GM19240 (cell line): ENCODE measurements around a stretch of chr4.

DNA sequence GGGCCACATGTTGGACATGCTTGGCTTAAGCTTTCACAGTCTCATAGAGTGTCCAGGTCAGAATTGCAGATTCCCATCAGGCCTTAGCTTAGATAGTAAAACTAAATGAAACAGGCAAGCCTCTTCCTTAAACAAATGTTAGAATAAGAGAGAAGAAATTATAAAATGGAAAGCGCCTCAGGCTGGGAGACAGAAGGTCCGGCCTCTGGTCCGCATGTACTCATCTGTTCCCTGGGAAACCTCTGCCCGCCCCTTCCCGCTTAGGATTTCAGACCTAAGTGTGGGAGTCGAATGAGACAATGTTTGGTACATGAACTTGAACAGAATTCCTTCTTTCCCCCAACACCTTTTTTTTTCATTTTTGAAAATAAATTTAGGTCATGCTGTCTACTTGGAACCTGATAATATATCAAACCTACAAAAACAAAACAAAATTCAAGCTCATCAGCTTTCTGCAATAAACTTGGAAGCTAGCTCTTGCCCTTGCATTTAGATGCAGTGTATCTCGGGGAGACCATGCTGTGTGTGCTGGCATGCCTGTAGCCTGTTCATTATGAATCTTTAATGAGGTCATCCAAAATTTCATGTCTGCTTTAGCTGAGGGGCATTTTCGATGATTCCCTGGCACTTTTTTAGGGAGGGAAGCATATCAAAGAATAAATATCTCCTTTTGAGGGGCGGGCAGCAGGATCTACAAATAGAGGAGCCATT is 68.5 kb downstream of the PTTG2 start:
- RRBS: no CpG with 5 or more reads among the region's 9 CpGs

- RRBS: no CpG with 5 or more reads among the region's 22 CpGs
Observed at GRCh38 chr4:38054577-38055216, 94.5 kb downstream of the PTTG2 start.

- RRBS: no CpG with 5 or more reads among the region's 7 CpGs
Observed at GRCh38 chr4:38155334-38155582, 195.1 kb downstream of the PTTG2 start.

DNA sequence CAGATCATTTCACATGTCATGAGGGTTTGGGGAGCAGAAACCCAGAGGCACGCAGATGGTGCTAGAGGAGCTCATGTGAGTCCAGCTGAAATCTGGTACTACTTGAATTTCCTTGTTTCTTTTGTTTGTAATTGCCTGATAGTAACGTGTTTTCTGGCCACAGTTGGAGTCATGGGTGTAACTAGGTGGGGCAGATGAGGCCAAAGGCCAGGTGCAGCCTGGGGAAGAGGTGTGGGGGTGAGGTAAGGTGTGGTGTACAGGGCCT is 271.4 kb downstream of the PTTG2 start:
- RRBS: no CpG with 5 or more reads among the region's 2 CpGs

DNA sequence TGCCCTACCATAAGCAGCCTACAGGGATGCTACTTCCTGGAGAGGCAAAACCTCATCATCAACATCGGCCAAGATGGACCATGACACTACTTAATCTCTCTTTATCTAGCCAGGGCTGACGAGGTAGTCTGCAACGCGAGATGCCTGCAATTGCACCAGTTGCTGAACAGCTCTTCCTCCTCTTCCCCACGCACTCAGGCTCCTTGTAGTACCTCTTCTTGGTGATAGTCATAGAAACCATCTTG is 271.6 kb downstream of the PTTG2 start:
- RRBS: no CpG with 5 or more reads among the region's 5 CpGs

- RRBS: no CpG with 5 or more reads among the region's 4 CpGs
Observed at GRCh38 chr4:38522936-38523431, 141.0 kb upstream of the KLF3 start.

DNA sequence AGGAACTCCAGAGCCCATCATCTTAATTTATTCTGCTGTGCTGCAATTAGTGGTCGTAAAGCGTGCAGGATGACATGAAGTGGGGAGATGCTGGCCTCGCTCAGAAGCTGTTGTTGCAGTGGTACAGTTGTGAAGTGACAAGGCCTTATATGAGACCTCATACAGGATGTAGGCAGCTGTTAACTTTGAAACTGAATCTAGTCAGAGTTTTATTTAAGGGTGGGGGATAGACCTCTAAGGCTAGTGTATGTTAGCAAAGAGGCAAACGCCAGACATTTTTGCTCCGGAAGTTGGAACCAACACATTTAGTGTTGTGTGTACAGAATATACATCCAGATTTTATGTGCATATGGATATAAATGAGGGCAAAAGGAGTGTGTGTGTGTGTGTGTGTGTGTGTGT is 13.5 kb downstream of the KLF3 start:
- RRBS: no CpG with 5 or more reads among the region's 5 CpGs

- RRBS: no CpG with 5 or more reads among the region's 5 CpGs
Observed at GRCh38 chr4:38687442-38688224, 23.6 kb downstream of the KLF3 start.

DNA sequence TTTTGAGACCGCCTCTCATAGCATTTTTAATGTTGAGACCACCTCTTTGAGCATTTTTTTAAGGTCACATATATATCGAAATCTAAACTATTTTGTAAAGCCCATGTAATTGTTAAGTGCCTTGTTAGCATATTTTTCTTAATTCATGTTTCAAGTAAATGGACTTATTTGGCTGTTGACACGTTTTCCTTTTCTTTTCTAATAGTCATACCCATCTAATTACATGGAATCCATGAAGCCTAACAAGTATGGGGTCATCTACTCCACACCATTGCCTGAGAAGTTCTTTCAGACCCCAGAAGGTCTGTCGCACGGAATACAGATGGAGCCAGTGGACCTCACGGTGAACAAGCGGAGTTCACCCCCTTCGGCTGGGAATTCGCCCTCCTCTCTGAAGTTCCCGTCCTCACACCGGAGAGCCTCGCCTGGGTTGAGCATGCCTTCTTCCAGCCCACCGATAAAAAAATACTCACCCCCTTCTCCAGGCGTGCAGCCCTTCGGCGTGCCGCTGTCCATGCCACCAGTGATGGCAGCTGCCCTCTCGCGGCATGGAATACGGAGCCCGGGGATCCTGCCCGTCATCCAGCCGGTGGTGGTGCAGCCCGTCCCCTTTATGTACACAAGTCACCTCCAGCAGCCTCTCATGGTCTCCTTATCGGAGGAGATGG is 24.5 kb downstream of the KLF3 start:
- RRBS: no CpG with 5 or more reads among the region's 25 CpGs

DNA sequence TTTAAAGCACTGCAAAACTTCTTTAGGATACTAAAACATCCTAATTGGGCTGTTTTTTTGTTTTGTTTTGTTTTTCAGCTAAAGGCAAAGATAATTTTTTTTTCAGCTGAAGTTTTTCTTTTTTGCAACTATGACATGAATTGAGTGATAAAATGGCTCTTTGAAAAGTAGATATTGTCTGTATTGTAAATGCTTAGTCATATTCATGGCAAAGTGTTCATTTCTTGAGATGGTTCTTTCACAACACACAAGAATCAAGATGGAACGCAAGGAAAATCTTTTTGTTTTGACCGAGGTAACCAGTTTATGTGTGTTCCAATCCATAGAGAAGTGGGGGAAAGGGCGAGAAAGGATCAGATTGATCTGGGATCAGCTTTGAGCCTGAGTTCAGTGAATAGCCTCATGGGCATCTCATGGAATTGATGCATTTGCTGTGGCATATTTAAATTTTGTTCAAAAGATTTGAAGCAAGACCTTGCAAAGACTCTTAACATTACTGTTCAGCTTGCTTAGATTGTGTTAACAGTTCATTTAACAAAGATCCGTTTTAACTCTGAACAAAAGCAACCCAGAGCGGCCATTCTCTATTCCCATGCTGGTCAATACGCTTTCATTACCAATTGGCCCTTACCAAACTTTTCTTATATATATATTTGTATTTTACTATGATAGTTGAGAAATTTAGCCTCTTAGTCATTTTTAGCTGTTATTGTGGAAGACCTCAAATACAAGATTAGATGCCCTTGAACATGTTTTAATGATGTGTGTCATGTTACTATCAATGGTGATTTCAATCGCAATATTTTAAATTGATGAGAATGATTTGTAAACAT is 35.4 kb downstream of the KLF3 start:
- RRBS: no CpG with 5 or more reads among the region's 7 CpGs

DNA sequence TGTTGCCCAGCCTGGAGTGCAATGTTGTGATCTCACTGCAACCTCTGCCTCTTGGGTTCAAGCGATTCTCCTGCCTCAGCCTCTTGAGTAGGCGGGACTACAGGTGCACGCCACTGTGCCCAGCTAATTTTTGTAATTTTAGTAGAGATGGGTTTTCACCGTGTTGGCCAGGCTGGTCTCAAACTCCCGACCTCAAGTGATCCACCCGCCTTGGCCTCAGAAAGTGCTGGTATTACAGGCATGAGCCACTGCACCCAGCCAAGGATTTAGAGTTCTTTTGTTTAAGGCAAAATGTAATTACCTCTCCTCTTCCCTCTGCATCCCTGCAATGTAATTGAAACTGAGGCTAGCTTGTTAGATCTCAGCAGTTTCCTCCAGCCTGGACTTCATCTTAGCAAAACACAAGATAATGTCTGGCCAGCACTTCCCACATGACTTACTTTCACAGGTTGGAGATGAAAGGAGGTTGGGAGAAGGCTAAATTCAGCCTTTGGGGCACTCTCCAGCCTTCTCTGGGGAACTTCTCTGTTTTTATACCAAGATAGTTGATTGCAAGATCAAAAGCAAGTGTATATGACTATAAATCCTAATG is 37.8 kb downstream of the KLF3 start:
- RRBS: no CpG with 5 or more reads among the region's 6 CpGs

- RRBS: no CpG with 5 or more reads among the region's 11 CpGs
Observed at GRCh38 chr4:39043444-39044255, 11.4 kb upstream of the TMEM156 start.

DNA sequence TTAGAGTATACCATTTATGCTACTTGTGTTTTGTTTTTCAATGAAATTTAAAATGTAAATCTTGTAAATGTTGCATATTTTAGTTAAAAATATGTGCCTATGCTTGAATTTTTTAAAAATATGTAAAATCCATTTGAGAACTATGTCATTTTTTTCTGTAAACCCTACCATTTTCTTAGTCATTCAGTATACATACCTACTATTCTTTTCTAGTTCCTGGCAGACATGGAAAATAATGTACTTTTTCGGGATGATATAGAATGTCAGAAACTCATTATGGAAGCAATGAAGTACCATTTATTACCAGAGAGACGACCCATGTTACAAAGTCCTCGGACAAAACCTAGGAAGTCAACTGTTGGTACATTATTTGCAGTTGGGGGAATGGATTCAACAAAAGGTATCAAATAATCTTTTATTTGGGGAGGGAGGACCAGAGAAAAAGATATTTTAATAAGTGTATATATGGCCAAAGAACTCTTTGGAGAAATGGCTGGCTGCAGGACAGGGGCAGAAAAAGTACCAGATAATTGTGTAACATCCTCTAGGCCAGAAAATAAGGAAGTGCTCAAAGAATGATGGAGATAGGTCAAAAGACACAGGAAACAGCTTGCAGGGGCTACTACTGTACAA is 34.6 kb downstream of the KLHL5 start:
- RRBS: no CpG with 5 or more reads among the region's 3 CpGs

DNA sequence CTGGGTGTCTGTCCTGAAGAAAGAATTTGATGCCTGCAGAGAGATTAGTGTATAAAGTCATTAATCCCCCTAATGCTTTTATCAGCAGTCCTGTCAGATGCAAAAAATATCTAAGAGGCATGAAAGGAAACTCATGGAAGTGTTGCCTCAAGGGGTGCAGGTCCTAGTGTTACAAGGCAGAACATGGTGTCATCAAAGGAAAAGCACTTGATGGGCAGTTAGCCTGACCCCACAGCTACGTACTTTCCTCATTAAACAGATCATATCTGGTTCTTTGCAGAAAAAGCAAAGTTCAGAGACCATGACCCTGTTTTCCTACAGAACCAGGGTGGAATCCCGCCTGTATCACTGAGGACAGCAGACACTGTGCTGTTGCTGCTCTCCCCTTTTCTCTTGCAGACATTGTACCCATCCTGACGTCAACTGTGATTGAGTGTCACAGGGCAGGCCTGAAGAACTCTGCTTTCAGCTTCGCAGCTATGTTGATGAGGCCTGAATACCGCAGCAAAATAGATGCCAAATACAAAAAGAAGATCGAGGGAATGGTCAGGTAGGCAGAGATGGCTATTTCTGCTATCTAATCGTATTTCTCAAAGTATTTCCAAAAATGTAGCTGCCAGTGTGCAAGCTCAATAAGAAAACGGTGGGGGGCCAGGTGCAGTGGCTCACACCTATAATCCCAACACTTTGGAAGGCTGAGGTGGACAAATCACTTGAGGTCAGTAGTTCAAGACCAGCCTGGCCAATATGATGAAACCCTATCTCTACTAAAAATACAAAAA is 91.6 kb downstream of the RFC1 start:
- RRBS: no CpG with 5 or more reads among the region's 8 CpGs

DNA sequence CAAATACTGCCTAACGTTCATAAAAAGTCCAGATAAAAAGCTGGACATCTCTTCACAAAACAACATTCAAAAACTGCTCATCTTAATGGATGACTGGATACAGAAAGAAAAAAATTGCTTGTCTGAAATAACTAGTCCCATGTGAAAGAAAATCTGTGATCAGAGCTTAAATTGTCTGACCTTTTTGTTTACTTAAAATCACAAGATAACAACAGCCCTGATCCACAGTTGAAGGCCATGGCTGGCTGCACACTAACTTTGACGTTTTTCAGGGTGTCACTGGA is 25.3 kb downstream of the RFC1 start:
- RRBS: no CpG with 5 or more reads among the region's 2 CpGs

DNA sequence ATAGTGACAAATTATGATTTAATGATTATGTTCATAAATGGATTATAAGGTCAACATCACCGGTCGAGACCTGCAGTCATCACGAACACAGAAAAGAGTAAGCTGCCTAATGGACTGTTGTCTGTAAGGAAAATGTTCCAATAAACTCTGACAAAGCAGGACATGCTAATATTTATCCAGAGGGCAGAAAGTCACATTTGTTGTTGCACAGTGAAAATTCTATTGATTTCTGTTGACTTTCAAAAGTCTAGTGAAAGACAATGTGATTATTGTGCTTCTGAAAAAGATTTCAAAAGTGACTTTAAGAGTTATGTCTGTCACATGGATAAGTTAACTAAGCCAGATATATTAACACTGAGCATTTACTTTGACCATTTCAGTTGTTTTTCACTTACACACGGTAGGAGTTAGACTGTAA is 9.3 kb upstream of the RFC1 start:
- RRBS: no CpG with 5 or more reads among the region's 4 CpGs

DNA sequence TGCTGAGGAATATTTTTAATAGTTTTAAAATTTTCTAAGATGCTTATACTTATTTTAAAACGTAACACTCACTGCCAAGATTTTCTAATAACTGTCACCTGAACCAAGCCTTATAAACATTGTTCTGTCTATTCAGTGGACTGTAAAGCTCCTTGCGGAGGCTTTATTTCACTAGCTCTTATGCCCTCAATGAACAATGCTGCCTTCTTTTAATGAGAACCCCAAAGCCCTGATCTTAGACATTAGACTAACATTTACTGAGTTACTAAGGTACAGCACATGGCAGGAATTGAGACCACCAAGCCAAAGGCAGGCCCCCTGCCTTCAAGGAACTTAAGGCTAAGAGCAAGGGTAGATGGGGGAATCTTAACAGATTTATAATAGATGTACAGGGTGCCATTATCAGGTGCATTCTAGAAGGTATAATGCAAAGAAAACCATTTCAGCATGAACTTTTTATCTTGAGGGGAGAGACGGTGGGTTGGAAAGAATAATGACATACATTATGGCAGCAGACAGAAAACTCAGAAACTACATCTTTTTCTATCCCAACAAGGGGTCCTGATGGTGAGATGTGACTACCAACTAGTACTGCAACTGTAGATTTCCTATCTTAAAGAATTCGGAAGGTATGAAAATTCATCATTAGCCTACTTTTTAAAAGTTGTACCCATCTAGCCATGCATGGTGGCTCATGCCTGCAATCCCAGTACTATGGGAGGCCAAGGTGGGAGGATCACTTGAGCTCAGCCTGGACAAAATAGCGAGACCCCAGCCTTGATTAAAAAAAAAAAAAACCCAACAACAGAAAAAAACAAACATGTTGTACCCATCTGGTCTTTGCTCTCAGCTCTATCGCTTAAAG is 1.9 kb downstream of the RPL9 start:
- RRBS: no CpG with 5 or more reads among the region's 6 CpGs

- RRBS: no CpG with 5 or more reads among the region's 2 CpGs
Observed at GRCh38 chr4:39634950-39635540, 3.6 kb downstream of the SMIM14 start.

DNA sequence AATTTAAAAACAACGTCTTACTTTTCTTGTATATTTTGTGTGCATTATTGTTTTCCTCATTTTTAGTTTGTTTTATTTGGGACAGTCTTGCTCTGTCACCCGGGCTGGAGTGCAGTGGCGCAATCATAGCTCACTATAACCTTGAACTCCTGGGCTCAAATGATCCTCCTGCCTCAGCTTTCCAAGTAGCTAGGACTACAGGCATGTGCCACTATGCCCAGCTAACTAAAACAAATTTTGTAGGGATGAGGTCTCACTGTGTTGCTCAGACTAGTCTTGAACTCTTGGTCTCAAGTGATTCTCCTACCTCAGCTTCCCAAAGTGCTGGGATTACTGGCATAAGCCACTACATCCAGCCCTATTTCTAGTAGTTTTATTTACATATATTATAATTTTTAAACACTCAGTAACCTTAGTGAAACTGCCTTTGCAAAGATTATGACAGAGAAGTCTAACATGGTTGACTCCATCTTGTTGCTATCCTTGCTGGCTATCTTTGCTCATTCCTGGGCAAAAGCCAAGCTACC is 9.7 kb upstream of the SMIM14 start:
- RRBS: no CpG with 5 or more reads among the region's 3 CpGs